ENCODE results near the gene FAM50B.

DNA sequence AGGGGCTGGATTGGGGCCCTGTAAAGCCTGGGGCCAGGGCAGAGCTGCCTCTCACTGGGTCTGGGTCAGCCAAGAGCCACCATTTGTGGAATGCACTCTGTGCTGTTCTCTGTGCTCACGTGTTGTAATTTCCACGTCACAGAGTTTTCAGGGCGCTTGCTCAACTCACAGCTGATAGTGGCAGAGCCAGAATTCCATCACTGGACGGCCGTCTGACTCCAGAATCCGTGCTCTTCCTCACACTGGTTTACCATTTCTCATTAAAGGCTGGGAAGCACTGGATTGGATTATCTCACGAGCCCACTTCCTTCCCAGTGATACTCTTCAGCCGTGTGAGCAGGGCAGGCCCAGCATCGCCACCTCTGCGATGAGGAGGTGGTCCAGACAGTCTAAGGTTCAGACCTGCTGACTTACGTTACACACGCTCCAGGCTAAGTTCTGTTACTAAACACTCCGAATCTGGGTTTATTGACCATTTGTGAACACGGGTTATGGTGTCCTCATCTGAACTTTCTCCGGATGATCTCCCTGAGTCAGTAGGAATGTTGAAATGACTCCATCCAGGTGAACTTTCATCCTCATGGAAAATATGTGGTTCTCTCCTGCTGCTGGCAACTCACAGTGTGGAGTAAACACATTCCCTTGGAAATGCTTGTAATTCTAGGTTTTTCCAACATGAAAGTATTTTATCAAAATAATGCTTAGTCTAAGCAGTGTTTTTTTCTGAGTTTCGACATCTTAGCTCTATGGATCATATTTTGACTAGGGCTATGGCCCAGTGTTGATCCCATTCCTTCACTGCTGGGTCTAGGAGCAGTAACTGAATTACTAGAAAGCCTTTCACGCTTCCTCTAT lies 37.5 kb upstream of the PXDC1 start:
- PRO-cap = no peak

GRCh38 chr6:3848820-3849709 lies at the start of gene FAM50B:
TSS of gene FAM50B (plus strand) at chr6:3849373.
- PRO-cap = no peak

GRCh38 chr6:3849710-3850491 lies 728 bp downstream of the FAM50B start:
- PRO-cap = no peak

DNA sequence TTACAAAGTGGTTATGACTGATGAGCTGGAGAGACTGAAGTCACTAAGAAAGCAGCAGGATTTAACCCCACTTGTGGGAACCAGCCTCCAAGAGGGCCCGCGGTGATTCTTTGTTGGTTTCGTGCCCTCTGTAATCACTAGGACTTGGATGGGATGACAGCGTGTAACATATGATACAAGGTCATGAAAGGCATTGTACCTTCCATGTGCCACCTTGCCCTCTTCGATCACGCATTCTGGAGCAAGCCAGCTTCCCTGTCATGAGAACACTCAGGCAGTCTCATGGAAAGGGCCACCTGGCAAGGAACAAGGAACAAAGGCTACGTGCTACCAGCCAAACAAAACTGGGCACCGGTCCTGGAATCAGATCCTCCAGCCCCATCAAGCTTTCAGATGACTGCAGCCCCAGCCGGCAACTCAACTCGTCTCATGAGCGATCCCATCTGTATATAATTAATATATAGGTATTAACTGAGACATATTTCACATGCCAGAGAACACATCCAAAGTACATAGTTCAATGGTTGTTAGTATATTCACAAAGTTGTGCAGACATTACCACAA lies 8.7 kb downstream of the FAM50B start:
- PRO-cap = no peak

- PRO-cap = bidirectional peak, plus-strand start at chr6:4021907, minus-strand start at chr6:4021665
These were observed 894 bp downstream of the PRPF4B start for GRCh38 chr6:4021537-4022851.

DNA sequence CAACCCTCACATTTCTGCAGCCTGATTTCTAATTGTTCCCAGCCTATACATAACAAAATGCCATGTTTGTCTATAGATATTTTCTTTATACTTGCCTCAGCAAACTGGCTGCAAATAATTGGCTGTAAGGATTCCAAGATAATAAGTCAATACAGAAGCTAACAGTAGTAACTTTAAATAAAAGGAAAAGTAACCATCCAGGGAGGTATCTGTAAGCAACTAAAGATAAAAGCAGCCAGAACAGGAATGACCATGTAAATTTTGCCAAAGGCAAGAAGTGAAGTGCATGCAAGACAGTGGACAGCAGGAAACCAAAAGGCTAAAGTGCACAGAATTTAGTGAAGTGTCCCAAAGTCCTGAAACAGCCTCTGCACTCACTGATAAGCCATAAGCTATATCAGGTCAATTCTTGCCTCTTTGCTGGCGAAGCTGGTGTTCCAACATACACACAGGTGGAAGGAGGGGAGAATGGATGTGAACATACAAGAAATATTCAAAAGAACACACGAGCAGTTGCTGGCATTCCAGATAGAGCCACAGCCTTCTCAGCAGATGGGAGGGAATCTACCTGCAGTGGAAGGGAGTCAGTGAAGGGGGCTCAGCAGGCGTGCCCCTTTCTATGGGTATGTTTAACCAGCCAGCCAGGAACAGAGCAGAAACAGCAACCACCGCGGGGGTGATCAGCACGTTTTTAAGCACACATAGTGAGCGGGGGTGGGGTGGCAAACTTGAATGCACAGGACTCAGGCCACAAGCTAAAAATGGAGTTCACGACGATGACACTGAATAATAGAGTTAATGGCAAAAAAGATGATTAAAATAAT lies 1.4 kb downstream of the ECI2 start:
- PRO-cap = unidirectional peak, plus-strand start at position 758 of the sequence

- PRO-cap = no peak
These were observed 199.2 kb upstream of the ECI2 start for GRCh38 chr6:4334516-4334982.

DNA sequence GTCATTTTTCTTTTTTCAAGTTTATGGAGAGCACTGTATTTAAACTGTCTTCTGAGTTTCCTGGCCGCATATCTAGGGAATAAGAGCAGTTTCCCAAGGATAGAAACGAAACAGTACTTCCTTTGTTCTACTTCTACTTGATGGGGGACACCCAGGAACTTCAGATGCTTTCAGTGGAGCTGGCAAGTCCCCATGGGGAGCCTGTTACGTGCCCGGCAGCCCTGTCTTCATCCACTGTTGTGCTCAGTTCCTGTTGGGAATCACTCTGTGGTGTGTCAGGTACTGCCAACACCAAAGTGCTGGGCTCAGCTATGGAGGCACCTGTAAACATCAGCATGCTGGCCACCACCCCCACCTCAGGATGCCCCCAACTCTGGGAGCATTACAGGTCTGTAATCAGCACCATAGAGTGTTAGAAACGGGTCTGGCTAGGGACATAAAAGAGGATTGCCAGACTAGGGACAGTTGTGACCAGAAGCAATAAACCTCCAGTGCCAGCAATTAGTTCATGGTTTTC lies 221.7 kb upstream of the ECI2 start:
- PRO-cap = no peak

GRCh38 chr6:4606863-4607916 lies 169.0 kb upstream of the CDYL start:
- PRO-cap = no peak

DNA sequence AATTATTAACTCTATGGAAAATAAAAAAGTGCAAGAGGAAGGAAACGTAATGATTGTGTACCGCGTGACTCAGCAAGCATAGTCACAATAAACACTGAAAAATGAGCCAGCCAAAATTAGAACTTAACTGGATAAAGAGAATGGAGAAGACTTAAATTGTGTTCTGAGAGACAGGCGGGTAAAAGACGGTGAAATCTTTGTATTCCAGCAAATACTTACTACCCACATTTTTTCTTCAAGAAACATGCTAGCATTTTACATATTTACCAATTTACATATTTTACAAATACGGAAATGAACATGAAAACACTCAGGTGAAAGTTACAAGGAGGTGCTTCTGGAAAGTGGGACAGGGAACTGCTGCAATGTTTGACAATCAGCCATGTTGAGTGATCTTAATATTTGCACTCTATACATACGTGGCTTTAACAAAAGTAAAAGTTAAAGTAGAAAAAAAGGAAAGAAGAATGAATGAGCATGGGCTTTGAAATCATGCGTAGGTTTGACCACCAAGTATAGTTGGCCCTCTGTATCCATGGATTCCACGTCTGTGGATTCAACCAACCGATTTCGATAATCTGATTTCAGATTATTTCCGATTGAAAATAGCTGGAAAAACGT lies 87.7 kb upstream of the CDYL start:
- PRO-cap = no peak

DNA sequence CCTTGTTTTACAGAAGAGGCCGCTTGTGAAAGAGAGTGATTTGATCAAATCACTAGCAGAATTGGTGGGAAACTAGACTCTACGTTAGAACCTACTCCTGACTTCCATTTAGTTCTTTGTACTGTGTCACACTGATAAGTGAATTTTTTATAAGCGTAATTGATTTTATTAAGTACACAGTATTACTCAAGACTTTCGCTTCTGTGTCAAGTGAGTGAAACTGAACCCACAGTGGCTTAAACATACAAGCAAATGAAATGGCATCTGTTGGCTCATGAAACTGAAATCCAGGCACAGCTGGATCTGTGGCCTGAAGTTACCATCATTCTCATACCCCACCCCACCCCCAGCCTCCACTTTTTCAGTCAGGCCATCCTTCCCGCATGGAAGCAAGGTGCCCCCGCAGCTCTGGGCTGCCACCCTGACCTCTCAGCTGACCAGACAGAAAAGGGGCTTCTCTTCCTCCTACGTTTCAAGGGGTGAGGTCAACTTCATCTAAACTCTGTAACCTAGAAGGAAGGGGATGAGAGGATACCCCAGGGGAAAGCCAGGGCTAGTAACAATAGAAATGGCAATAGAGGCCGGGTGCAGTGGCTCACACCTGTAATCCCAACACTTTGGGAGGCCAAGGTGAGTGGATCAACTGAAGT lies 102.2 kb downstream of the RPP40 start:
- PRO-cap = no peak

GRCh38 chr6:4931433-4931912 lies 72.4 kb downstream of the RPP40 start:
- PRO-cap = no peak

- PRO-cap = no peak
These were observed 352.9 kb downstream of the NRN1 start for GRCh38 chr6:5653780-5654346.

- PRO-cap = bidirectional peak, plus-strand start at chr6:5762874, minus-strand start at chr6:5762931
These were observed 244.2 kb downstream of the NRN1 start for GRCh38 chr6:5762331-5763150.

DNA sequence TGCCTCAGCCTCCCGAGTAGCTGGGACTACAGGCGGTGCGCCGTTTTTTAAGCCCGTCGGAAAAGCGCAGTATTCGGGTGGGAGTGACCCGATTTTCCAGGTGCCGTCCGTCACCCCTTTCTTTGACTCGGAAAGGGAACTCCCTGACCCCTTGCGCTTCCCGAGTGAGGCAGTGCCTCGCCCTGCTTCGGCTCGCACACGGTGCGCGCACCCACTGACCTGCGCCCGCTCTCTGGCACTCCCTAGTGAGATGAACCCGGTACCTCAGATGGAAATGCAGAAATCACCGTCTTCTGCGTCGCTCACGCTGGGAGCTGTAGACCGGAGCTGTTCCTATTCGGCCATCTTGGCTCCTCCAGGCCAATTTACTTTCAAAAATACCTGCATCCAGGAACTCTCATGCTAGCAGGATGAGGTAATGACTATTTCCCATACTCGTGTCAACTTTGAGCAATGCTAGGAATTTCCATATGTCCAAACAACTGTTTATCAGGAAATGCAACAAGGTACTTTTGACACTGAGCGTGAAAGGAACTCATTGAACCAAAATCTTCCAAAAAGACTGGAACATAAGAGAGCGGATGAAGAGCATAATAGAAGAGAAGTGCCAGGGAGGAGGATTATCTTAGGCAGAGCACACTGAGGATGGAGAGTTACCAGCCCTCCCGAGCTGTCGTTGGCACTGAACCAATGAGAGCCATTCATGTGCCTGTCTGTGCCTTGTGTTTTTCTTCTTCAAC lies 114.5 kb downstream of the NRN1 start:
- PRO-cap = unidirectional peak, minus-strand start at position 216 of the sequence

DNA sequence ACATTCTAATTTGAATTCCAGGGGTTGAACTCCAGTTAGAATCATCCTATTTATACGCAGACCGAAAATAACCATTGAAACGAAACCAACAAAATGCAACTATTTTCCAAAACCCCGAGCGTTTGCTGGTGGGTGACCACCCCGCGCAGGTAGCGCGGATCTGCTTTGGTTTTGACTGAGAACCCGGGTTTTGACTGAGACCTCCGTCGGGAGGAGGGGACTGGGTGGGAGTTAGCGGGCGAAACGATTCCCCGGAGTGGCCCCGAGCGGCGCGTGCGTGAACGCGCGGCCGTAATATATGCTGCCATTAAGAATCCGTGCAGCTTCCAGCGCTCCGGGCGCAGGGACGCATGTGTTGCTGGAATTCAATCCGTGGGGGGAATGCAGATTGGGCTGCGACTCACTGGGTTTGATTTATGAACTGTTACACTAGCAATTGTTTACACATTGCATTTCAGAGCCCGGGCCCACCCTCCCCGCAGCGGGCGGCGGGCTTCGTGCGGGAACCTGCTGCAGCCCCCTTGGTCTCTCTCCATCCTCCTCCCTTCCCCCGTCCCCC lies 10.0 kb downstream of the NRN1 start:
- PRO-cap = bidirectional peak, plus-strand start at position 307 of the sequence, minus-strand start at position 165 of the sequence

DNA sequence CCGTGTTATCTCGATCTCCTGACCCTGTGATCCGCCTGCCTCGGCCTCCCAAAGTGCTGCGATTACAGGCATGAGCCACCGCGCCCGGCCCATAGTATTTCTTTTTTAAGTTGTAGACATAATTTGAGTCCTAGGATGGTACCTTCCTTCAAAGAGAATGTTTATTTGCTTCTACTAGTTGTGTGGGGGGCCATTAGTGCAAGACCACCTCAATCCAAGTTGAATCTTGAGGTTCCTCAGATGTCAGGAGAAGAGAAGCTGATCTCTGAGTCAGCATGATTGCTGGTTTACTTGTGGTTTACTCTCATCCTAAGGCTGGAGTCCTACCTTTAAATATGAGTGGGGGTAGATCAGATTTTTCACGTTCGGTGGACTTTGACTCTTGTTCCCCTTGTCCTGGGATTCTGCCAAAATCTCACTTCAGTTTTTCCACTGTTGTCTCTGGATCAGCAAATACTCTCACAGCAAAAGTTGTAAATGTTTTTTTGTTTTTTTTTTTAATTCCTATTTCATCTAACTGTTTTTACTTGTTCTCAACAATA lies 84.5 kb upstream of the F13A1 start:
- PRO-cap = no peak

DNA sequence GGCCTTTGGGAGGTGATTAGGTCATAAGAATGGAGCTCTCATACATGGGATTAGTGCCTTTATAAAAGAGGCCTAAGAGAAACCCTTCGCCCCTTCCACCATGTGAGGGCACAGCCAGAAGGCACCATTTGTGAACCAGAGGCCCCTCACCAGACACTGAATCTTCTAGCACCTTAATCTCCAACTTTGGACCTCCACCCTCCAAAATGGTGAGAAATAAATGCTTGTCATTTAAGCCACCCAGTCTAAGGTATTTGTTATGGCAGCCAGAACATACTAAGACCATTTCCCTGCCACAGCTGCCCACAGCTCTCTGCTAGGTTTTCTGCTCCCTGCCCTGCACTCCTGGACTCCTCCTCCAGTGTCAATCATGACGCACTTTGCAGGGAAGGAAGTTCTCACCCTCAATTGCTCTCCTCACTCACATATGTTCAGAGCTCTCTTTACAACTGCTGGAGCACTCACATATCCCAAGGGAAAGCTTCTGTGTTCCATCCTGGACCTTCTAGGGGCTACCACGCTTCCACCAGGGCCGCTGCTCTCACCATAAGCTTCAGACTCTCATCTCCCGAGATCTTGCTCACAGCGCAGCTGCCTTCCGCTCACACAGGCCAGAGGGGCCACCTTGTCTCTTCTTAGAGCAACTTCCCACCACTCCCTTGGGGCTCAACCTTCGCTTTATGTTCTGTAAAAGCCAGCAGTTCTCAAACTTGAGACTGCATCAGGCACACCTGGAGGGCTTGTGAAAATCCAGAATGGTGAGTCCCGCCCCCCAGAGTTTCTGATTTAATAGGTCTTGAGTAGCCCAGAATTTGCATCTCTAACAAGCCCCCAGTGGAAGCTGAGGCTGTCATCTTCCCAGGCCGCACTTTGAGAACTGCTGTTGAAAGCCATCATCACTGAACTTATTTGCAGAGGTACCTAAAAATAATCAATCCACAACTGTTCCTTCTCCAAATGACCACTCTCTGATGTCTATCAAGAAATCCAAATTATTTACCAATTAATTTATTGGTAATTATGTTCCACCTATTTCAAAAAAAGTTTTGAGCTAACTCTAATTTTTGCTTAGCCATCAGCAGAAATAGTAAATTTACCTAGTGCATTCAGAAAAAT lies 1.5 kb upstream of the LY86 start:
- PRO-cap = unidirectional peak, plus-strand start at position 101 of the sequence; bidirectional peak, plus-strand start at position 424 of the sequence, minus-strand start at position 355 of the sequence; bidirectional peak, plus-strand start at position 873 of the sequence, minus-strand start at position 563 of the sequence

- PRO-cap = no peak
These were observed 69.0 kb downstream of the LY86 start for GRCh38 chr6:6657476-6657903.

DNA sequence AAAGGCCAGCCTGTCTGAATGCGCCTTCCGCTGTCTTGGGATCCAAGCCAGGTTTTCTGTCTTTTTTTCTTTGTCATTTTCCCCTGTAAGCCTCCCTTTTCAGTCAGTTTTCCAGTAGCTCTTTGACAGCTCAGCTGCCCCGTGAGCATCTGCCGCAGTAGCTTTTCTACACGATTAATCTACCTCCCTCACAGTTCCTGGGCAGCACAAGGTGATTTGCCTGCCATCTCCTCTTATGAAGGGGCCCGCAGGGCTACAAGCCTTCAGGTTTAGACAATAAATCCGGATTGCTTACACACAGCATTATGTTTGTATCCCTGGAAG lies 77.0 kb downstream of the LY86 start:
- PRO-cap = no peak